Iris pigment epithelial cell (primary cell): ENCODE data around the gene PGM5.

DNA sequence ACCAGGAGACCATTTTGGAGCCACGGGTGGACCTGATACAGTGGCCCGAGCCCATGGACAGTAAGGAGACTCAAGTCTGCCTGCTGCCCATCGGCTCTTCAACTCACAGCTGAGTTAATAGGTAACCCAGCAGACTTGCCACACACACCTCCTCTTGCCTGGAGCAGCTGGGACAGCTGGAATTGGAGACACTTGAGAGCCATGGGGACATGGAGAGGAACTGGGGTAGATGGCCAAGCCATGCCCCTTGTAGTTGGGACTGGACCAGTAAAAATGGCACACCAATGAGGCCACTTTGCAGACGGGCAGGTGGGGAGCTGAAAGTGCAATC, 936.2 kb downstream of the SPATA31A6 start:
- RRBS: no CpG with 5 or more reads among the region's 4 CpGs

- RRBS: no CpG with 5 or more reads among the region's 7 CpGs
Observed at GRCh38 chr9:43125856-43126567, 942.6 kb downstream of the SPATA31A6 start.

DNA sequence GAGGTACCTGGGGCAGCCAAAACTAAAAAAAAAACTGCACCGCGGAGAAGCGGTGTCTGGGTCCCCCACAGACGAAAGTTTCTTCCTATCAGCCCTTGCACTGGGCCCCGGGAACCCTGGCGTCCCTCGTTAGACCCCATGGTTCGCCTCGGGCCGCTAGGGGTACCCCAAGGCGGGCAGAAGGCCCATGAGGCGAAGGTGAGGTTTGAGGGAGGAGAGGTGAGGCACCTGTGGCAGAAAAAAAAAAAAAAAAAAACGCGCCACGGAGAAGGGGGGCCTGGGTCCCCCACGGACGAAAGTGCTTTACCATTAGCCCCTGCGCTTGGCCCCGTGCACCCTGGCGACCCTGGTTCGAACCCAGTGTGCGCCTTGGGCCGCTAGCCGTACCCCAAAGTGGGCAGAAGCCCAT, 1576.2 kb downstream of the FOXD4L5 start:
- RRBS: no CpG with 5 or more reads among the region's 24 CpGs

GRCh38 chr9:64016900-64017374, 1268.1 kb downstream of the FOXD4L5 start:
- RRBS: no CpG with 5 or more reads among the region's 35 CpGs

DNA sequence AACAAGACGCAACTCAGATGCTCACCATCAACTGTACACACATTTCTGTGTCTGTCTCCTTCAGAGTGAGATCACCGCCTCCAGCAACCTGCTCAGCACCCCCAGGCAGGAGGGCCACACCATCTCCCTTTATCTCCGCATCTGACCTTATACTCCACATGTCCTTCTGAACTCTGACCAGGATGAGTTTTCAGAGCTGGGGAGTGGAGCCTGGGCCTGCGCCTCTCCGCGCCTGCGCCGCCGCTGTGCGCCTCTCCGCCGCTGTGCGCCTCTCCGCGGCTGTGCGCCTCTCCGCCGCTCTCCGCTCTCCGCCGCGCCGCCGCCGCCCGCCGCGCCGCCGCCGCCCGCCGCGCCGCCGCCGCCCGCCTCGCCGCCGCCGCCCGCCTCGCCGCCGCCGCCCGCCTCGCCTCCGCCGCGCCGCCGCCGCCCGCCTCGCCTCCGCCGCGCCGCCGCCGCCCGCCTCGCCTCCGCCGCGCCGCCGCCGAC, 89.3 kb downstream of the FOXD4L5 start:
- RRBS: no CpG with 5 or more reads among the region's 71 CpGs

DNA sequence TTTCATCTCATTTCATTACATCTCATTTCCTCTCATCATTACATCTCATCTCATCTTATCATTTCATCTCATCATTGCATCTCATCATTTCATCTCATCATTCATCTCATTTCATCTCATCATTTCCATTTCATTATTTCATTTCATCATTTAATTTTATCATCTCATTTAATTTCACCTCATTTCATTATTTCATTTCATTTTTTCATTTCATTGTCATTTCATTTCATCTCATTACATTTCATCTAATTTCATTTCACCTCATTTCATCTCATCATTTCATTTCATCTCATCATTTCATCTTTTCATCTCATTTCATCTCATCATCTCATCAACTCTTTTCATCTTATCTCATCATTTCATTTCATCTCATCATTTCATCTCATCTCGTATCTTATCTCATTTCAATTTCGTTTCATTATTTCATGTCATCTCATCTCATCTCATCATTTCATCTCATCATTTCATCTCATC, 75.0 kb downstream of the FOXD4L4 start:
- RRBS: no CpG with 5 or more reads among the region's 2 CpGs

- RRBS: no CpG with 5 or more reads among the region's 13 CpGs
Observed at GRCh38 chr9:67832506-67832951, 26.2 kb upstream of the ANKRD20A1 start.

DNA sequence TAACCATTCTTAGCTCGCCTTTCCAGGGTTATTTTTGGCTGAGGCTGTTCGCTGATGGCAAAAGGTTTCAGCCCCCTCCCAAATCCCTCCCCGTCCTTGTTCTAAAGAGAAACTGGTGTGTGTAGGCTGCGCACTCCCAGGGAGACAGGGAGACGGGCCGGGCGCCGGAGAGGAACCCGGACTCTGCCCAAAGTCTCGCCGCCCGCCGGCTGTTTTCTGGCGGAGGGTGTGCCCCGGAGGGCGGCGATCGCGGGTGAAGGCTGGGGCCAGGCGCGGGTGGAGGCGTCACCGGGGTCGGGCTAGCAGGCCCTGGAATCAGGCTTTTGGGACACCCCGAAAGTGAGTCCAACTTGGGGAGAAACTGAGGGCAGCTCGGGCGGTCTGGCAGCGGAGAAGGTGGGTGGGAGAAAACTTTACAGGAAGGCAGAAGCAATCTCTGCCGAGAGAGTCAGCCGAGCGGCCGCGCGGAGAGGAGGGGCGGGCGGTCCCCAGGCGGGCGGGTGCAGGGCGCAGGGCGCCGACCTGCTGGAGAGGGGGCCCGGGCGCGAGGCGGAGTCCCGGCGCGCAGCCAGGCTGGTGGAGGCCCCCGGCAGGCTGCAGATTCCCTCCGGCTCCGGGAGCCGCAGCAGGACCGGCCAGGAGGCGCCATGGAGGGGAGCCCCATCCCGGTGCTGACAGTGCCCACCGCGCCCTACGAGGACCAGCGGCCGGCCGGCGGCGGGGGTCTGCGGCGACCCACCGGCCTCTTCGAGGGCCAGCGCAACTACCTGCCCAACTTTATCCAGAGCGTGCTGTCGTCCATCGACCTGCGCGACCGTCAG, at the start of gene PGM5:
TSS of gene PGM5 (plus strand) at position 131 of the 821 bp plus-strand sequence.
- RRBS: no CpG with 5 or more reads among the region's 74 CpGs

DNA sequence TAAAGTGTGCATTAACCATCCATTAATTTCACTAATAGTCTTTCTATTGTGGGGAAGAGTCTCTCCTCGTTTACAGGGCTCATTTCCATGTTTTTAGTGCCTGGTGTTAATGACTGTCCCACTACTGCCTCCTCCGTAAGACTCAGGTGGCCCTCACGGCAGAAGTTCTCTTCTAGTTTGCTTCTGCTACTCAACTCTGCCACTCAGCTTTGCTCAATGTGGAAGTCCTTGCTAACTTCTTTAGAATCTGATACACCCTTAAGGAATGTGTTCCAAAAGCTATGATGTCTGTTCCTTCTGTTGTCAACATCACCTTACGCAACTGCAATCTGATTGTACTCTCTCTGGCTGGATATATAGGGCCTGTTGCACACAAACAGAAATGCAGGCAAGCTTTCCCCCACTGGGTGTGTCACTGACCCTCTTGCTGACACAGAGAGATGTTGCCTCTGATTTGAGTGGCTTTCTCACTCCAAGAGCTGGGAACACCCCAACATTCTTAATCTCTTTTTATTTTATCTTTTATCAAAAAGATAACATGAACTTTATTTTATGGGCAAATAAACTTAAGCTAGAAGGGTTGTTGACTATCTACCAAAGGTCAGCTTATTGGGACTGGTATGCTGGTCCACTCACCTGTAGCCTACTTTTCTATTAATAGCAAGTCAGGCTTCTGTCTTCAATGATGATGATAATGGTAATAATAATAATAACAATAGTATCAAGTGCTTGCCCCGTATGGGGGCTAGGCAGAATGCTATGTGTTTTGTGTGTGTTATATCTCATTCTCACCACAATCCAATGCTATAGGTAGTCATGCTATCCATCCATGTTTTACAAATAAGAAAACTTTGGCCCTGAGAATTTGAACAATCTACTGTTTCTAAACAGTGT, 25.2 kb downstream of the TMEM252 start:
- RRBS: no CpG with 5 or more reads among the region's 5 CpGs

GRCh38 chr9:68529657-68530267, 10.9 kb downstream of the TMEM252 start:
- RRBS: no CpG with 5 or more reads among the region's 2 CpGs

DNA sequence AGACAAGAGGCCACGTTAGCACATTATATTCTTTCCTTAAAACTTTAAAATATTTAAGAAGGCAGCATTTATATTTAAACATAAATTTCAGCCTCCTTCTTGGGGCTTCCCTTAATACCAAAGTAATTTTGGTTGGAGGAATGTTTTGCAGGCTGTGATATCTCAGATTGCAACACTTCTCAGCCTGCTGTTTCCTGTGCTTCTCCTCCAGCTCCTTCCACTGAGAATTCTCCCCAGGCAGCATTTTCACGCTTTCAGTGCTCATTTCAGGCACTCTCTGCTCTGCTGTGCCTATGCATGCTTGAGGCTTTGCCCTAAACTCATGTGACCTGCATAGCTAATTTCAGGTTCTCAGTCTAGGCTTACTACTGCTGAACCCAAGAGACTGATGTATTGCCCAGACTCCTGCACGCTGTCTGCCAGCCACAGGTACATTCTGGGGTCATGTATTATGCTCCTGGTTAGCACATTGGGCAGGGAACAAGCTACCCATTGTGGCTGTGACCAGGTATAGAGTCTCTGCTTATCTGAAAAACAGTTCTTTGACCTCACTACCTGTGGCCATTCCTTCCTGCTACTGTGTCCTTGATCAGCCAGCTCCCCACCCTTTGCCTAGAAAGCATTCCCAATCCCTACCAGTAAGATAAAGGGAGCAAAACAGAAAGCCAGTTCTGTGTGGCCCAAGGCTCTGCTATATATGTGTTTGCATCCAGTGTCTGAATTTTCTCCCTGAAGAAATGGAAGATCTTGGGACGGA, 34.6 kb downstream of the PIP5K1B start:
- RRBS: no CpG with 5 or more reads among the region's 4 CpGs

DNA sequence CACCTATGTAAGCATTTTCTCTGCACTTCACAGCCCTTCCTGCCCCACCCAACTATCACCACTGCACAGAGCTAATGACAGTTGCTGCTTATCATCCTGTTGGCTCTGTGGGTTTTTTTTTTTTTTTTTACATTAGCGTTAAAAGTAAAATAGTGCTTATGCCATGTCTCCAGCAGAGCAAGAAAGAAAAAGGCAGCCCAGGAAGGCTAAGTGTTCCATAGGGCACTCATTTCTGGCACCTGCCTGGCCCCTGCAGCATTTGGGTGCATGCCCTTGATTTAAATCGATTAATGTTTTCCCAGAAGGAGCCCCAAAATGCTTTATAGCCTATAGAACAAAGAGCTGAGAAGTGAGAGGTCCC, 6.0 kb upstream of the PRKACG start:
- RRBS: no CpG with 5 or more reads among the region's 2 CpGs

- RRBS: 2% methylated on average over 5 of the region's 44 CpGs
Observed at GRCh38 chr9:69120924-69121620, 53.0 kb upstream of the TJP2 start.

DNA sequence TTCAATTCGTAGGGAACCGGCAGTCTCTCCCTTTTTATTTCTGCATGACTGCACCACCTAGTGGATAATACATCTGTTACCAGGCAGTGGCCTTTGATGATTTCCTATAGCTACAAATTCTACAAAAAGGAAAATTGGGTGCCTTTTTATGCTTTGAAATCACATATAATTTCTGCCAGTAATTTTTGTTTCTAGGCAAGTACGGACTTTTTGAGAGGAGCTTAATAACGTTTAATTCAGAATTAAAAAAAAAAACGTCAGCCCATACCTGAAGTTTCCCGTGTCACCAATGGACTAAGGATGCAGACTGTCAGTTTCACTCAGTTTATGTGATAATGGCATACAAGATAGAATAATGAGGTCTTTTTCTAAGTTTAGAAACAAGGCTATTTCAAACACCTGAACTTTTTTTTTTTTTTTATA, 19.2 kb downstream of the TJP2 start:
- RRBS: no CpG with 5 or more reads among the region's 6 CpGs

DNA sequence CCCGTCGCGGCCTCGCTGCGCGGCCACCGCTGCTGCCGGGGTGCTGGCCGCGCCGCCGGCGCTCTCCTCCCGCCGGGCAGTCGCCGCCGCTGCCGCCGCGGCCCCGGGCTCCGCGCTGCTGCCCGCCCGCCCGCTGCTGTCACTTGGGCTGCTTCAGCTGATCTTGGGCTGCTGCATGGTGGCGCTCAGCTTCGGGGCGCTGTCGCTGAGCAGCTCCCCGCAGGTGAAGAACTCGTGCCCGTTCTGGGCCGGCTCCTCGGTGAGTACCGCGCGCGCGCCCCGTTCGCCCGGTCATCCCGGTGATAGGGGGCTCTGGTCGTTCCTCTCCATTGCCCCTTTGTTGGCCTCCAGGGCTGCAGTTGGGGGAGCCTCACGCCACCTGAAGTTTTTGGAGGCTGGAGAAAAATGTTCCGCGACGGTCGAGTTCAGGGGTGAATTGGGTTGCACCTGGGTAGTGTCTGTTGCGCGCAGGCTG, 487 bp downstream of the ENTREP1 start:
- RRBS: 3% methylated on average over 18 of the region's 53 CpGs

GRCh38 chr9:69470633-69470871, 145.5 kb downstream of the ENTREP1 start:
- RRBS: no CpG with 5 or more reads among the region's 3 CpGs

- RRBS: no CpG with 5 or more reads among the region's 4 CpGs
Observed at GRCh38 chr9:69574104-69574552, 98.0 kb downstream of the APBA1 start.

GRCh38 chr9:69580547-69580885, 91.7 kb downstream of the APBA1 start:
- RRBS: no CpG with 5 or more reads among the region's 3 CpGs

GRCh38 chr9:69672799-69673585, 821 bp upstream of the APBA1 start:
- RRBS: 2% methylated on average over 20 of the region's 45 CpGs

DNA sequence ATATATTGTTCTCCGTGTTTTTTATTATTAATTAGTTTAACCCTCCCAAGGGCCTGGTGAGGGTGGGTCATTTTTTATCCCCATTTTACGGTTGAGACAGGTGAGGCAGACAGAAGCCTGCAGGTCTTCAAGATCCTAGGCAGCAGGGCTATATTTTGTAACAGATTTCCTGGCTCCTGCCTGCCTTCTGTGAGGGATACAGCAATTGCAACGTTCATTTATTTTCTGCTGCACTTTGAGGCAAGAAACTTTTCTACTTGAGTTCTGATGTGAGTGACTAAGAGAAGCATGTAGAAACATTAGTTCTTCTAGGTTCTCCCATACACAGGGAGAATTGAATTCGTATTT, 14.8 kb downstream of the MAMDC2 start:
- RRBS: no CpG with 5 or more reads among the region's 4 CpGs